Choroid plexus epithelial cell (primary cell): ENCODE results near the gene HJV.

- RRBS, result no CpG with 5 or more reads among the region's 8 CpGs
Measured at GRCh38 chr1:145824572-145825035, 604 bp downstream of the POLR3C start.

GRCh38 chr1:145859296-145859511, 323 bp upstream of the PIAS3 start:
- RRBS, result no CpG with 5 or more reads among the region's 7 CpGs

DNA sequence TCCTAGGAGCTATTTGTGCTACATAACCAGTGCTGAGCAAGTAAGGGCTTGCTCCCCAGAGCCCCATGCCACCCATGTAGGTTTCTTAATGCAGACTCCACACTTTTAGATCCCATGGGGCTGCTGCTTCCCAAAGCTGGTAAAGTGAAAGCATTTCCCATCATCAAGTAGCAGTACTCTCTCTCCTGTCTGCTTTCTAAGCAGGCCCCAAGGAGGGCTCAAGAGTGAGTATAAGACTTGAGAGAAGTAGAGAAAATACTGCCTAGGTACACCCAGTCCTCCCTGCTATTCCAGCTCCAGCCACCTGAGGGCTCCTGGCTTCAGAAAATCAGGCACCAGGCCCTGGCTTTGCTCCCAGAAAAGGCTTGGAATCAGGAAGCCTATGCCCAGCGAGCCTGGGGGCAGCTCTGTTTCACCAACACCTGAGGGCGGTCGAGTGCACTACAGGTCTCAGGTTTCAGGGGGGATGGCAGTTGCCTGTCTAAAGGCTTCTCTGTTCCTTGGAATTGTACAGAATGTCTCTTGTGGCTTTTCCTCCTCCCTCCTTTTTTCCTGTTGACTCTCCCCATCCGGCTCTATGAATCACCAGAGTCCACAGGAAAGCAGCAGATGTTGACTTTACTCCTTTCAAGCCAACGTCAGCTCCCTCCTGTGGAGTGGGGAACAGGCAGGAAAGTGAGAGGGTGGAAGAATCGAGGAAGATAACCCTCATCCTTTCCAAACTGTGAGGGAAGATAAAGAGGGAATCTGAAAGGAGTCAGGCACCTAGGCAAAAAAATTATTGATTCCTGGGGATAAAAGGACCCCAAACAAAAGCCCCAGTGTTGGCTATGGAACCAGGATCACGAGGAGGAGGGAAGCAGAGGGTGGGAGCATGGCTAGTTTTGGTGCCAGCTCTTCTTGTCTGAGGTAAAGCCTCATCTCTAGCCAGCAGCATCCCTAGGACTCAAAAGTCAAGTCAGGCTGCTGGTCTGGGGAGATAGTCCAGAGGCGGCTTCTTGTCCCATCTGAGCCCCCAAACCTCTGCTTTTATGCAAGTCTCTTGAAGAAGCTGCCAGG, 6.4 kb upstream of the ANKRD35 start:
- RRBS, result no CpG with 5 or more reads among the region's 8 CpGs

GRCh38 chr1:145927987-145928448, 734 bp upstream of the RBM8A start:
- RRBS, result no CpG with 5 or more reads among the region's 13 CpGs

DNA sequence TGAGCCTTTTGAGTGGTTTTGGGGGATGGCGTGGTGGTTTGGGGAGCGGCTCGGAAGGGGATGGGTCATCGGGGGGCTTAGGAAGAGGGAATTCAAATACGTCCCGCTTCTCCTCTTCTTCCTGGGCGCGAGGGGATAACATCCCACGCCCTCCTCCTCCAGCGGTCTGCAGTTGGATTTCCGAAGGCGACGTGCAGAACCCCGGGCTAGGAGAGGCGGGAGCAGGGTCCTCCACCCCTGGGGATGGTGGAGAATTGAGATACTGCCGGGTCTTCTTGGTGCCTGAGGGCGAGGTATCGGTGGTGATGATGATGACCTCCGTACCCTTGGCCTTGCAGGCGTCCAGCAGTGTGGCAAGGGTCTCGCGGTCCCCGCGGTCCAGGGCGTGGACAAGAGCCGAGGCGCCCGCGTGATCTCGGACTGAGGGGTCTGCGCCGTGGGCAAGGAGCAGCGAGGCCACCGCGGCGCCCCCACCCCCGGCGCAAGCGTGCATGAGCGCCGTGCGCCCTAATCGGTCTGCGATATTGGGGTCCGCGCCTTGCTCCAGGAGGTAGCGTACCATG, 3.3 kb downstream of the ANKRD34A start:
- RRBS, result 3% methylated on average over 3 of the region's 47 CpGs

GRCh38 chr1:146021576-146022228, at the start of gene HJV:
Gene HJV (minus strand): TSS chr1:146021735.
- RRBS, result no CpG with 5 or more reads among the region's 4 CpGs

DNA sequence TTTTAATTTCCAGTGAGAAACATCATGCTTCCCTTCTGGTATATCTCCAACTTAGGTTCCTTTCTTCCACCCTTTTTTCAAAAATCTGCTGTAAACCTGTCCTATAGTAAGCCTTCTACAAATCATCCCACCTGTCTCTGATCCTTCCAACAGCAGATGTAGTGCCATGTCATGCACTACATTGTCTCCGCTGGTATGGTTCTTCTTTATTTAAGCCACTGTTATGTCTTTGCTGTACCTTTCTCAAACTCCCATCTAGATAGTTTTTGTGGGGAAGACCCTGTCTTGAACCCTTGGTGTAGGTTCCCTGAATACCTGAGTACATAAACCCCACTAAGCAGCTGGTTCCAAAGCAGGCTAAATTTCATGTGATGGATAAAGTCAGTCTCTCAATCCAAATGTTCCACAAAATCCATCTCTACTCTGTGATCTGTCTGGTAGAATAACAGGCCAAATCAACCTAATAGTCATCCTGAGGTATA, 28.0 kb upstream of the NBPF10 start:
- RRBS, result no CpG with 5 or more reads among the region's 1 CpG

GRCh38 chr1:146934344-146935234, 3.5 kb upstream of the NBPF12 start:
- RRBS, result no CpG with 5 or more reads among the region's 9 CpGs

DNA sequence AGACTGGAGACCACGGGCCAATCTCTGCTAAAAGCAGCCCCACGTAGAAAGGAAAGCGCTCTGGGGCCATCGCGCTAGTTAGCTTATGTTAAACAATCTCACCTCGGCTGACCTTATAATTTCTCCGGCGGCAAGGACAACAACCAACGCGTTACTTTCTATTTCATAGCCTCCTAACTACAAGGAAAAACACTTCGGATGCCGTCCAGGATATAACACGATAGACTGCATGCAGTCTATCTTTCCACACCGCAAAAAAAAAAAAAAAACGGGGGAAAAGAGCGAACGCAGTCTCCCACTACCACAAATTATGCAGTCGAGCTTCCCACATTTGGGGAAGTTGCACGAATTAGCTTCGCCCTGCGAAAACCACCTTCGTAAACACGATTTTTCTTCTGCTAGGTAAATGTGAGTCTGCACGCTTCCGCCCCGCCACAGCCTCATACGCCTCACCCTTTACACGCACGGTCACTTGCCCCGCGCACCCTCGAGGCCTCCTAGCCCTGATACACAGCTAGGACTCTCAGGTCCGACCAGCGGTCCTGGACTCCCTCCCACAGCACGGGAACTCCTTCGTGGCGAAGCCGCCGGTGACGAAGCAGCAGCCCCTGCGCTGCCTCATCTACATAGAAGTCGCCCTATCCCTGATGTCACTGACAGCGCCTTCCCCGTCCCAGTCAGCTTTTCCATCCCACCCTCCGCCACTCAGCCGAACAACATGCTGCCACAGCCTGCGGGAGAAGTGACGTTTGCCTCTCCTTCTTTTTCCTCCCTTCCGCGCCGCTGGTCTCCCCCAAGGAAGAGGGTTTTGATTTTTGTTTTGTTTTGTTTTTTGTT, 87.7 kb downstream of the PRKAB2 start:
- RRBS, result no CpG with 5 or more reads among the region's 51 CpGs

- RRBS, result no CpG with 5 or more reads among the region's 4 CpGs
Measured at GRCh38 chr1:147109645-147110022, 62.6 kb downstream of the PRKAB2 start.

GRCh38 chr1:147156975-147157852, 15.1 kb downstream of the PRKAB2 start:
- RRBS, result no CpG with 5 or more reads among the region's 3 CpGs

DNA sequence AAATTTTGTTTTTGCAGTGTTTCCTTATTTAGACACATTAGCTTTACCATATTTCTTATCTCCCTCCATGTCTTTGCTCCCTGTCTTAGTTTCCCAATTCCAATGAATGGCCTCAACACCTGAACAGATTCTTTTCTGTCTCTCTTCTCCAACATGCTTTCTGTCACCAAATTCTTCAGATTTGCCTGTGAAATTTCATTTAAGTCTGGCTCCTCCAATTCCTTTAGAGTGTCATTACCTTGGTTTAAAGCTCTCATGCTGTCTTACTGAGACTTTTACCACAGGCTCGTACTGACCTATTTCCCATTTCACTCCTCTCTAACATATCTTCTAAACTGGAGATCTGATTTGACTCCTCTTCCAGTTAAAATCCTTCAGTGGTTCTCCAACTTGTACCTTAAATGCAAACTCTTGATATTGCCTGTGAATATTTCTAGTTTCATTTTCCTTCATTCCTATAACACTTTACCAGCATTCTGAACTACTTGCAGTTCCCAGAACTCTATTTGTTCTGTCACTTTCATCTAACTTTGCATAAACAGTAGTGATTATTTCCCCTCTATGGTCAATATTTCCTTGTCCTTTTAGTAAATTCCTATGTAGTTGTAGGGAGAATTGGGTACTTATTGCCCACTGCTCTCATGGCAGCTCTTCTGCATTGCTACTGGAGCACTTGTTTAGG, 24.5 kb upstream of the PRKAB2 start:
- RRBS, result no CpG with 5 or more reads among the region's 1 CpG

DNA sequence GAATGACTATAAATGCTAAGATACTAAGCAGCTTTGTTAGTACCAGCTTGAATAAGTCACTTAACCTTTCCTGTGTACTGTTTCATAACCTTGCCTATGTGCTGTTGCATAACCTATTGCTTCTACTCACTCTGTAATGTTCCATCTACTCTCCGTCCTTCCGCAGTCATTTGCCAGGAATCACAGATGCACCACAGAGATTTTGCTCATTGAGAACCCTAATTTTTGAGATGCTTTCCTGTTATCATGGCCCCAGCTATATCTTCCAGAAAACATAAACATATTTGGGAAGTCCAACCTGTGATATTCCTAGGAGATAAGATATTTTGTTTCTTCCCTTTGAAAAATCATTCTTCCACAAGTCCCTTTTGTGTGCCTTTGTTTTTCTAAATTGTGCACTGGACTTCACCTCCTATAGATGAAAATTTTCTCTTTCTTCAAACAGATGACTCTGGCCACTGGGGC, 44.7 kb downstream of the CHD1L start:
- RRBS, result no CpG with 5 or more reads among the region's 2 CpGs

- RRBS, result no CpG with 5 or more reads among the region's 14 CpGs
Measured at GRCh38 chr1:147327560-147327892, 85.0 kb downstream of the CHD1L start.

GRCh38 chr1:147610969-147611418, 59.3 kb downstream of the ACP6 start:
- RRBS, result no CpG with 5 or more reads among the region's 3 CpGs

DNA sequence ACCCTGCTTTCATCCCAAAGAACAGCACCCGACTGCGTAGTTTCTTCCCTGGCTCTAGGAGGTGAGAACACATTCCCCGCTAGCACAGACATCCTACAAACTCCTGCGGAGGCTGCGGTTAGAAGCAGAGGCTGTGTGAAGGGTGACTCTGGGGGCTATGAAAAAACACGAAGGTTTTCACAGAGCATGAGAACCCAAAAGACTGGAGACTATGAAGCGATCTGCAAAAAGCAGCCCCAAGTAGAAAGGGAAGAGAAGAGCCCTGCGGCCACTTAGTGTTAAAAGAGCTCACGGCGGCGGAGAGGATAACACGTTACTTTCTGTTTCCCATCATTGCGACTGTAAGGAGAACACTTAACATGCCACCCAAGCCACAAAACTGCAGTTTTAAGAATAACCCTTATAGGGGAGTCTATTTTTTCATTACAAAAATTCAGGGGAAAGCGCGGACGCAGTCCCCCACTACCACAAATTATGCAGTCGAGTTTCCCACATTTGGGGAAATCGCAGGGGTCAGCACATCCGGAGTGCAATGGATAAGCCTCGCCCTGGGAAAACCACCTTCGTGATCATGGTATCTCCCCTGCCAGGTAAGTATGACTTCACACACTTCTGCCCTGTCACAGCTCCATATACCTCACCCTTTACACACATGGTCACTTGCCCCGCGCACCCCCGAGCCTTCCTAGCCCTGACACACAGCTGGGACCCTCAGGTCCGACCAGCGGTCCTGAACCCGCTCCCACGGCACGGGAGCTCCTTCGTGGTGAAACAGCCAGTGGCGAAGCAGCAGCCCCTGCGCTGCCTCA, 110.3 kb downstream of the GPR89B start:
- RRBS, result no CpG with 5 or more reads among the region's 32 CpGs

GRCh38 chr1:148150148-148150506, 2.0 kb downstream of the NBPF11 start:
- RRBS, result no CpG with 5 or more reads among the region's 7 CpGs

DNA sequence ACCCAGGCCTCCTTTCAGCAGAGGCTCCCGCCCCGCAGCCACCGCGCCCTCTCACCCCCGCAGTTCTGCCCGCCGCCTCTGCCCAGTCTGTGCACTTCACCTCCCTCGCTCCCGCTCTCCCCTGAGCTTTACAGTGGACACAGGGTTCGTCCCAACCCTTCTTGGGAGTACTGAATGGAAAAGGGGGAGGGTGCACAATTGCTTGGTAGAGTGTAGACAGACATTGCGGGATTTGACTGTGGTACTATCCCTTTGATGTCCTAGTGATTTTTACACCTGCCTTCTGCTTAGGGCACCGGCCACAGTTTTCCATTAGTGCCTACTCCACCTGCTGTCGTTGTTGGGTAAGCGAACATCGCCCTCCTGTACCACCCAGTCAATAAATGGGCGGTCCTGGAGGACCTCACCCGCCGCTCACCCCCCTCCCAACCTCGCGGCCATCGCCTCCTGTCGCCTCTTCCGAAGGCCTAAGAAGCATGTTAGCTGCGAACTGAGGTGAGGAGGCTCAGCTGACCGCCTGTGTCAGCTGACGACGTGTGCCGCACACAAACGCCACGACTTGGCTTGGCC, 9.3 kb upstream of the NBPF11 start:
- RRBS, result no CpG with 5 or more reads among the region's 30 CpGs

- RRBS, result no CpG with 5 or more reads among the region's 6 CpGs
Measured at GRCh38 chr1:148307653-148307905, 155.5 kb upstream of the NBPF11 start.